BJ (cell line): ENCODE data around the genes UBL7, SCAMP2 and PPCDC.

DNA sequence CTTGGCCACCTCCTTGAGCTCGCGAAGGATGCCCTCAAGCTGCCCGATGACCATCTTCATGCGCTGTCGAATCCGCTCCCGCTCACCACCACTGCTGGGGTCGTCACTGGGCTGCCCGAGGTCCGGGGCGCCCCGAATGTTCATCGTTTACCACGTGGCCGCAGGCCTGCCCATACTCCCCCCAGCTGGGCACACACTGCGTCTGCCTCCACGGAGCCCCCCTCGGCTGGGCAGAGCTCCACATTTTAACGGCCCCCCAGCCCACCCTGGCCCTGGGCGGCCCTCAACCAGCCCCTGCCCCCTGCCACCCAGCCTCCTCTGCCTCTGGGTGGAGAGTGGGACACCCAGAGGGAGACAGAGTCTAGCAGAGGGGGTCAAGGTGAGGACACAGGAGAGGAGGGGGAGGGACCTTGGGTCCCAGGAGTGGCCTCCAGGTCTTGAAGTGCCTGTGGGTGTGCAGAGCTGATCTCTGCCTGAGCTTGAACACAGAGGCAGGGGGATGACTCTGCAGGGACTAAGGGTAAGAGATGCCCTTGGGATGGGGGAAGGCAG lies 2.1 kb downstream of the INSYN1 start:
- CAGE, long polyA plus RNA, result no peak
- RRBS, result no CpG with 5 or more reads among the region's 20 CpGs

- CAGE, long polyA plus RNA, result no peak
- RRBS, result no CpG with 5 or more reads among the region's 9 CpGs
Observed at GRCh38 chr15:73804504-73804999, 51.4 kb upstream of the INSYN1 start.

- CAGE, long polyA plus RNA, result no peak
- RRBS, result no CpG with 5 or more reads among the region's 19 CpGs
Observed at GRCh38 chr15:73972804-73973327, 19.2 kb downstream of the STOML1 start.

DNA sequence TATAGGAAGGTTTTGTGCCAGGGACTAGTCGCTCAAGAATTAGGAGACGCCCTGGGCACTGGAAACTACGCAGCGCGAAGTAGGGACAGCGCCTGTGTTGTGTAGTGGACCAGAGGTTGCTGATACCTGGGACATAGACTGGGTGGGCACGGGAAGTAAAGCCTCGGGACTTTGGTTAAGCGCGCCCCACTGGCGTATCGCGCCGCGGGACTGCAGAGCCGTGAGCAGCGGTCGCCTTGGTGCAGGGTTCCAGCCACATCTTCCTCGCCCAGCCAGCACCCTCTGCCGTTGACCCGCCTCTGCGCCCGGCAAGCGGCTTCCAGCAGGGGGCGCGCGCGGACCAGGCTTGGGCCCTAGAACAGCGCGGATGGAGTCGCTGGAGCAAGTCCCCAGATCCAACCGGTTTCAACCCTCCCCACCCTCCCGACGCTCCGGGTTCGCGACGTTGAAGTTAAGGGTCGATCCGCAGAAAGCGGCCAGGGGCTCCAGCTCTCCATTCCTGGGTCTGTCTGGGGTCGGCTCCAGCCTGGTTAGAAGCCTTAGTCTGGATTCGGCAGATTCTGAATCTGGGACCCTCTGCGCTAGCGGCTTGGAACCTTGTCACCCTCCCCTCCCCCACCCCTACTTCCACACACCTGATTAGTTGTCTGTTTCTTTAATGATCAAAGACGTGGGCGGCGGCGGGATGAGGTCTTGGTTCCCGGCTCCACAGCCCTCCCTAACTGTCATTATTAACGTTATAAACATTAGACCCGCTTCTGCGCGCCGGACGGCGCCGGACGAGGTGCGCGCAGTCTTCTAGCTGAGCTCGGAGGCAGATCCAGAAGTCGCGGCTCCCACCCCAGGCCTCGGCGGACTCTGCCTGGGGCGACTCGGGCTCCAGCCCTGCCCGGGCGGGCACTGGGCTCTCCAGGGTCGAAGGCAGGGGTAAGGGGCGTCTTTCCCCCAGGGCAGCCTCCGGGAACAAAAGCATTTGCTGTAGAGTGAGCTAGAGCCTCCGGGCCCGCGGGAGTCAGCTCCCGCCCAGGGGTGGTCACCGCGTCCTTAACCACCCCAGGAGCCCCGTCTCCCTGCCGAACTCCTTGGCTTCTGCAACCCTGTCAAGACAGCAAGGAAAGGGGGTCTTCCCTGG lies 2.6 kb upstream of the ISLR2 start:
- CAGE, long polyA plus RNA, result no peak
- RRBS, result 5% methylated on average over 23 of the region's 81 CpGs

GRCh38 chr15:74365275-74365606 lies 2.2 kb downstream of the CYP11A1 start:
- CAGE, long polyA plus RNA, result no peak
- RRBS, result no CpG with 5 or more reads among the region's 5 CpGs

GRCh38 chr15:74385667-74386091 lies 18.2 kb upstream of the CYP11A1 start:
- CAGE, long polyA plus RNA, result no peak
- RRBS, result no CpG with 5 or more reads among the region's 7 CpGs

DNA sequence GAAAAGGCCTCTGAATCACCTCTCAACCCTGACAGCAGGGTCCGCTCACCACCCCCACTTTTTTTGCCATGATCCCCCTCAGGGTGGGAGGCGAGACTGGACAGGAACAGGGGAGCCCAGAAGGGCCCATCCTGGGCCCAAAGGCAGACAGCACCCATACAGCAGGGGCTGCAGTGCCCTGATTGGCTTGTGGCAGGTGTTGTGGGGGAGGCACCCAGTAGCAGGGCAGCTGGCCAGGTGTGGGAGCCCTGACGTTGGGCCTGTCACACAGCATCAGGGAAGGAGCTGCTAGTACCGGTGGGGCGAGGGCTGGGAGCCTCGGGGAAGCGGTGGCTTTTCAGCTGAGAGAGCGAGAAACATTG lies 19.6 kb upstream of the CYP11A1 start:
- CAGE, long polyA plus RNA, result no peak
- RRBS, result no CpG with 5 or more reads among the region's 8 CpGs

GRCh38 chr15:74391015-74391441 lies 23.6 kb upstream of the CYP11A1 start:
- CAGE, long polyA plus RNA, result no peak
- RRBS, result no CpG with 5 or more reads among the region's 7 CpGs

DNA sequence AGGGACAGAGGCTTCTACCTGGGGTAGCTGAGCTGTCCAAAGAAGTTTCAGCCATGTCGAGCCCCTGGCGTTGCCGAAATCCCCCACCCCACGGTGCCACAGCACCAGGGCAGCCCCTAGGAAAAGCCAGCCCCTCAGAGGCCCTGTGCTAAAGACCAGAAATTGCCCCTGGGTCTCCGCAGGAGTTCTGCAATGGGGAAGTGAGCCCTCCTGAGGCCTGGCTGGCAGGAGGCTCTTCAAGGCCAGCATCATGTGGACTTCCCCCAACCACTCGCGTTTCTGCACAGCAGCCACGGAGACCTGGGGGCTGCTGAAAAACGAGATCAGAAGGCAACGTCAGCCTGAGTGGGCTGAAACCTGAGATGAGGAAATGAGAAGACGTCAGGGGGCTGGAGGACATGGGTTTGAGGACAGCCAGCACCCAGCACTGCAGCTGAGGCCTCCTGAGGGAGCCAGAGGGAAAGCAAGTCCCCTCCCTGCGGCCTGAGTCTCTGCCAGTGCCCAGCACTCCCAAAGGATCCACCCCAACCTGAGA lies 29.0 kb upstream of the CYP11A1 start:
- CAGE, long polyA plus RNA, result no peak
- RRBS, result no CpG with 5 or more reads among the region's 12 CpGs

- CAGE, long polyA plus RNA, result no peak
- RRBS, result no CpG with 5 or more reads among the region's 1 CpG
Observed at GRCh38 chr15:74396881-74397311, 29.4 kb upstream of the CYP11A1 start.

DNA sequence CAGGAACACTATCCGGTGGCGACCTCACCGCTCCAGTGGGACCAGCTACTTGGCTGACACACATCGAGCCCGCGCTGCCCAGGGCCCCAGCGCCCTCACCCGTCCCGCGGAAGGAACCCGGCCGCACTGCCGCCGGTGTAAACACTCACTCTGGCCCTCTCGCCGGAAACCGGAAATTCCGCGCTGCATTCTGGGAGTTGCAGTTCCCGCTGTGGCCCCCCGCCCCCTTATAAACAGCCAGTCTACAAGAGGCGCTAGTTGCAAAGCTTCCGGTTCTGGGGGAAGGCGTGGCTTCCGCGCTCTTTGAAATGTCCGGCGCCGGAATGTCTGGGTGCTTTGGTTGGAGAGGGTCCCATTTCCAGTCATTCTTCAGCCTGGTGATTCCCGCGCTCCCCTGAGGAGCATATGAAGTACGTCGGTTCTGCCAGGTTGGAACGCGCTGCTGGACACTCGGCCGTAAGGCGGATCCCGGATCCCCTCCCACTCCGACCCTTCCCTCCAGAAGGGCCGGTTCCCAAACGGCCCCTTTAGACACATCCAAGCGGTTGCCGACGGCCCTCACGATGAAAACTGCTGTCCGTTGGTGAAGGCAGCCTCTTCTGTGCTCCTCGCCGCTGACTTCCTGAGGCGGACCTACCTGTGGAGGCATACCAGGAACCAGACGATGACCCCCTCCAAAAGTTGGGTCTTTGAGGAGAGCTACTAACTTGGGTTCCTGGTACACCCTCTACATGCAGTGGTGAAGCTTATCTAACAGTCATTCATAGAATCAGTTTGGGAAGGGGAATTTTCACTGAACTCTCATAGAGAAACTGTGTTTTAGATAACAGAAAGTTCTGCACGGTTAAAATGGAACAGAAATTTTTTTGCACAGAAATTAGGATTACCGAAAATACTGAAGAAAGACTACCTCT lies at the start of gene UBL7:
Gene UBL7, minus strand, starts transcription at position 152 of the 914 bp plus-strand sequence.
- CAGE, long polyA plus RNA, result start-site peak on the minus strand centred at position 134 of the sequence, 55 bp wide, 1,829 and 757 reads in 2 replicates; start-site peak on the plus strand centred at position 291 of the sequence, 31 bp wide, 7 and 19 reads in 2 replicates
- RRBS, result under 1% methylated on average over 13 of the region's 53 CpGs

DNA sequence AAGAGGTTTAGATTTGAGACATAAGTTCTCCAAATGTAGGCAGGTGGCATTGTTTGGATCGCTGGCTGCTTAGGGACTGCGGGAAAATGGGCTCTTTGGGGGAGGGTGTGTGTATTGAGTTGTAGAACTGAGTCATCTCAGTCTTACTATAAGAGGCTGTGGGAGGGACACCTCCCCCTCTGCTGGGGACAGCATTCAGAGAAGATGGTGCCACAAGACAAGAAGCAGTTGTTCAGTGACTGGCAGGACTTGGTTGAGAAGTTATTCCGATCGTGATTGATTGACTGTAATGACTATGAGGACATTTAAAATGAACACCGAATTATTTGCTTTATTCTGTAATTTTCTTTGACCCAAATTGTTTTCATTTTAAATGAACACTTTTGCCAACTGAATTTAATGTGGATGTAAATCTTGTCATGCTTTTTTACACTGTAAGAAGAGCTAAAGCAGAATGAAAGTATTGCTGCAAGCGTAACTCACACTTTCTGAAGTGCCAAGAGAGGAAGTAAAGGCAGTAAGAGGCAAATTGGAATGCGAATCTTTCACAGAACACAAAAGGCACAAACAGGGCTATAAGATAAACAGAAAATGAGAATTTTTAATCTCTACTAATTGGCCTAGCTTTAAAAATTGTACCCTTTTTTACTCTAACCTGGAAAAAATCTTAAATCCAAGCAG lies 1.0 kb downstream of the ARID3B start:
- CAGE, long polyA plus RNA, result no peak
- RRBS, result no CpG with 5 or more reads among the region's 7 CpGs

- CAGE, long polyA plus RNA, result no peak
- RRBS, result no CpG with 5 or more reads among the region's 9 CpGs
Observed at GRCh38 chr15:74595696-74596003, 20.0 kb upstream of the CLK3 start.

GRCh38 chr15:74783749-74784230 lies 1.9 kb downstream of the CSK start:
- CAGE, long polyA plus RNA, result no peak
- RRBS, result 9% methylated on average over 1 of the region's 6 CpGs

DNA sequence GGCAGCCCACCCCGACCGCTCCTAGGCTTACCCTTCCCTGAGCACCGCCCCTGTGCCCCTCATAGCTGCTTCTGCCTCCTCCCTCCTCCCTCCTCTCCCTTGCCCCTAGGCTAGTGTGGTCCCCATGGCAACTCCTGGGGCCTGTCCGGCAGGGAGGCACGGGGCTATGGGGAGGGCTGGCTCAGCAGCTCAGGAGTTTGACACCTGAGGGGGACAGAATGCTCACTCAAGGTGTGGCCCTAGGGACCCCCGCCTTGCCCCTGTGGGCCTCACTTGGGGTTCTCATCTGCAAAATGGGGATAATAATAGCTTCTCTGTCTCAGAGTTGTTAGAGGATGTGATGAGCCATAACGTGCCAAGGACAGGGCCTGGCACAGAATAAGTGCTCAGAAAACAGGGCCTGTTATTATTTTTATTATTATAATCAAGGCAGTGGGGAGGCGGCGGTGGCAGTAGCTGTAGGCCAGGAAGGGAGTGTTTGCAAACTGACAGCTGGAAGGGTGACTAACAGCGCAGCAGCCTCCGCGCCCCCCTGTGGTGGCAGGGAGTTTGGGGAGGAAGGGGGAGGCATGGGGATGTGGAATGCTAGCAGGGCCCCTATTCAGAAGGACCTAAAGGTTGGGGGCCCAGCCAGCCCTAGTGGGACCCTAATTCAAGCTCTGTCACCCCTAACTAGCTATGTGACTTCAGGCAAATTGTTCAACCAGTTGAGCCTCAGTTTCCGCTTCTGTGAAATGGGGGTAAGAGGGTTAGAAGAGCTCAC lies 11.6 kb downstream of the CSK start:
- CAGE, long polyA plus RNA, result no peak
- RRBS, result no CpG with 5 or more reads among the region's 13 CpGs

GRCh38 chr15:74800064-74801315 lies 12.1 kb upstream of the LMAN1L start:
- CAGE, long polyA plus RNA, result no peak
- RRBS, result no CpG with 5 or more reads among the region's 35 CpGs

DNA sequence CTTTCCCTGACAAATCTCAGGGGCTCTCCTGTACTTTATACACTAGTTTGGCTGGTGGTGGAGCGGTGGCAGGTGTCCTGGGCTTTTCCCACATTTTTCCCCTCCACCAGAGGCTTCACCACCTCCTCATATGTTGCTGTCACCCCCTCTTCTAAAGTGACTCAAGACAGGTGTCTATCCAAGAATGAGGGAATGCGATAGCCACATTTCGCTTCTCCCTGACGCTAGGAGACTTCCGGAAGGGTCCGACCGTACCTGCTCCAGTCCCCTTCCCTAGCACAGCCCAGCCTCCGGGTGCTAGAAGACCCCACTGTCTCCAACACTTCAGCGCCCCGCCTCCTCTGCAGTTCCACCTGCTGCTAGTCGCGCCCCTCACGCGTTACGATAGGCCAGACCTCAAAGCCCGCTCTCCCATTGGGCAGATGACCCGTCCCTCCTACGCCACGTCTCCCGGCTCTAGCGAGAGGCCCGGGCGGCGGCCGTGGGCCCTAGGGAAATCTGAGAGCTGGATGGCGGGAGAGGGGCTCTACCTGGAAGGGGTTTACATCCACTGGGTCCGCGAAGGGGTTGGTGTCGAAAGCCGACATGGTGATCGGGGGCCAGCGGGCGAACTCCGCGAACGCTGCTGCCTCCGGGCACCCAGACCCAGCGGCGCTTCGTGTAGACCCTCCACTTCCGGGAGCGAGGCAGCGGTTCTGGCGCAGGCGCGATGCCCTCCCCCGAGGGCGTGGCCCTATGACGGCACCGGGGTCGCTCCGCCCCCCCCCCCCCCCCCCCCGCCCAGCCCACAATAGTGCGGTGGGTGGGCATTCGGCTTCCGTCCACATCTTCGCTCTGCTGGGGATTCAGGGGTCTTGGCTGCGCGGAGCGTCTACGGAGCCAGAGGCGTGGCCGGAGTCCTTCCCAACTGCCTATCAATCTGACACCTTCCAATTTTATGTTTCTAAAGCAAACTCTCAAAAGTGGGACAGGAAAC lies at the start of gene SCAMP2:
Gene SCAMP2, minus strand, starts transcription at position 697 of the 976 bp plus-strand sequence.
- CAGE, long polyA plus RNA, result start-site peak on the minus strand centred at position 665 of the sequence, 21 bp wide, 752 and 236 reads in 2 replicates
- RRBS, result 1% methylated on average over 18 of the region's 63 CpGs

DNA sequence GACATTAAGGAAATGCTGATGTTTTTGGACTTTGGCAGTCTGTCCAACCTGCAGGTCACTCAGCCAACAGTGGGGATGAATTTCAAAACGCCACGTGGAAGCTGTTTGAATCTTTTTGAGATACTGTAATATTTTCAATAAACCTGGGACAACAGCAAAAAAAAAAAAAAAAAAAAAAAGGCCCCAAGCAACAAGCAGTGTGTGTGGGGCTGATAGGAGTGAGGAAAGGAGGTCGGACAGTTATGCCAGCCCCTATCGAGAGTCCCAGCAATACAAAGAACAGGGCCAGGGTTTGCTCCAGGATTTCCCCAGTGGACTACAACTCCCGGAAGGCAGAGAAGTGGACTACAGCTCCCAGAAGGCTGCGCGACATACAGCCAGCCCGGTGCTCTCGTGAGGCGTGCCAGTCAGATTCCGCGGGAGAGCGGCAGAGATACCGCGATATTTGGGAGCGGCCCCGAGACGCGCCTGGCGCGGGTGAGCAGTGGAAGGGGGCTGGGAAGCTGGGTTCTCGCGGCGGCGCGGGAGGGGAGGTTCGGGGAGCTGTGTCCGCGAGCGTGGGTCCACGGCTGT lies at the start of gene PPCDC:
Gene PPCDC, plus strand, starts transcription at position 441 of the 573 bp plus-strand sequence.
- CAGE, long polyA plus RNA, result no peak
- RRBS, result under 1% methylated on average over 4 of the region's 31 CpGs

- CAGE, long polyA plus RNA, result no peak
- RRBS, result no CpG with 5 or more reads among the region's 6 CpGs
Observed at GRCh38 chr15:75027587-75027786, 4.1 kb downstream of the PPCDC start.

GRCh38 chr15:75043505-75044483 lies 20.4 kb downstream of the PPCDC start:
- CAGE, long polyA plus RNA, result no peak
- RRBS, result 5% methylated on average over 5 of the region's 25 CpGs